Mononuclear cell (primary cell): Measurements from ENCODE around the genes ABCA3 and CLDN6.

DNA sequence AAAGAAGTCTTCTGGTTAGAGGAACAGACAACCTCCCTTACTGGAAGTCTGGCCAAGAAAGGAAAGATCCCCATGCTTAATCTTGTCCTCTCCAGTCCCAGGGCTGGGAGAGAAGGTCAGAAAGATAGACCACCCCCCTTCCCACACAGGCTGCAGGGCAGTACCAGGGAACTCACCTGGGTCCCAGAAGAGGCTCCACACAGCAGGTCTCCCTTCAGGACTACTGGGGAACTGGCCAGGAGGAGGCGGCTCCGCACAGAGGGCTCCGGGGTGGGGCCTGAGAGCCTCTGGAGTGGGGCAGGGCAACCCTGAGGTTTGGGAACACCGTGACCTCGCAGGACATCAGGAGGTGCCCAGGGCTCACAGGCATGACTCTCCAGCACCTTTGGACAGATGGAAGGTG, 11.1 kb downstream of the ABCA3 start:
- RRBS: no CpG with 5 or more reads among the region's 5 CpGs

DNA sequence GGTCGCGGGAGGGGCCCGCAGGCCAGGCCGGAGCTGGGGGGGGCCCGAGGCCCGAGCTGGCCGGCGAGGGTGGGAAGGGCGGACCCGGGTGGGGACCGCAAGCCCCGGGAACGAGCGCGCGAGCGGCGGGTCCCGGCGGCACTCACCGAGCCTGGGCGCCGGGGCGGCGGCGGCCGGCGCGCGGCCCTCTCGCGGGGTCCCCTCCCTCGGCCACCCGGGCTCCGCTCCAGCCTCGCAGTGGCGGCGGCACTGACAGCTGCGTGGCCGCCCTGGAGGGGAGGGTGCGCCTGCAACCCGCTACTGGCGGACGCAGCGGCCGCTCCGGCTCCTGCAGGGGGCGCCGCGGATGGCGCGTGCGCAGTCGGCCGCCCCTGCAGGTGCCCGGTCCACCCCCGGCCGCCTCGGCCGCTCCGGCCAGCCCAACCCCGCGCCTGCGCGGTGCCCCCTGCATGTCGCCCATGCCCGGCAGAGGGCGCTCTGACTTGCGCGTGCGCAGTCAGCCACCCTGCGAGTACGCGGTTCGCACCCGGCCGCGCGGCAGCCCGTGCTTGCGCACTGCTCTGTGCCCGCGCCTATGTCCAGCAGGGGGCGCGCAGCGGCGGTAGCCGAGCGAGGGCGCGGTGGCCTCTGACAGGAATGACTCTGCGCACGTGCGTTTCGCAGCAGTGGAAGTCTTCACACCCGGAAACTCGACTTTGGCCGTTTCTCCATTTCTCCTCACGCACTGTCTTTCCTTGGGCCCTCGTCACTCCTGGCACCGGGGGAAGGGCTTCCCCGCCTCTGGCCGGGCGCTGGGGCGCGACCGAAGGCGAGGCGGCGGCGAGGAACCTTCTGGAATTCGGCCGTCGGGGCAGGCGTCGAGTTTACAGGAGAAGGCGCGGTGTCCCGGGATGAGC, at the start of gene ABCA3:
TSS of gene ABCA3 (minus strand) at position 302 of the 896 bp plus-strand sequence.
- RRBS: 13% methylated on average over 65 of the region's 119 CpGs

GRCh38 chr16:2486116-2486556, 11.2 kb downstream of the TBC1D24 start:
- RRBS: no CpG with 5 or more reads among the region's 18 CpGs

- RRBS: no CpG with 5 or more reads among the region's 14 CpGs
These were observed 2.7 kb downstream of the PDPK1 start for GRCh38 chr16:2540285-2541092.

DNA sequence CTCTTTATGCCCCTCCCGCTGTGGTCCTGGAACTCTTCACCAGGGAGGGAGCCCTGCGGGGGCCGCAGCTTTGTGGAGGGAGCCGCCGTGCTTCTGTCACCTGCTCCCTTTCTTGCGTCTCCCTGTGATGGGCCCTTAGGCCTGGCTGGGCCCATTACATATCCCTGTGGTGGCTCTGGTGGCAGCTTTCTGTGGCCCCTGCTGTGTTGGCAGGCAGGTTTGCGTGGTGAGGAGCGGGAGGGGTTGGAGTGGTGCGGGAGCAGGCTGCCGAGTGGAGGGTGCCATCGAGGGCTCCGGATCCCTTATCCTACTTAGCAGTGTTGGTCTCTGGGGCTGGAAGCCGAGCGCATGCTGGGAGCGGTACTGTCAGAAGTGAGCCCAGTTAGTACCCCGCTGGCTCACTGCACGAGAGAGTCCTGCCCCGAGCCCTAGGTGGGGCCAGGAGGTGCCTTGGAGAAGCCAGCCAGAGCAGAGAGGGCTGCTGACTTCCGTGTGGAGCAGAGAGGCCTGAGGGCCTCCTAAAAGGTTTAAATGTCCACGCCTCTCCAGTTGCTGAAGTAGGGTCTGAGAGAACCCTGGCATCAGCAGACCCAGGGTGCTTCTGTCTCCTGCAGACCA, 60.5 kb downstream of the PDPK1 start:
- RRBS: no CpG with 5 or more reads among the region's 20 CpGs

DNA sequence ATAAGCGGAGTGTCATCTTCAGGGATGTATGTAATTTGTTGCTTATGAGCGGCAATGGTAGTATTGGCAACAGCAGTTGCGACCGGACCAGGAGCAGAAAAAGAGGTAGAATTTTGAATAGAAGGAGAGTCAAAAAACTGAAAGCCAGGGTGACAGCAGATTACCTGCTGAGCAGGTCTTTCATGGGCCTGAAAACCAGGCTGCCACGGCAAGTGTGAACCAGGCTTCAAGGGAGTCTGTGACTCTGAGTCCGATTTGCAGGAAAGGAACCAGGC, 14.2 kb upstream of the KCTD5 start:
- RRBS: no CpG with 5 or more reads among the region's 6 CpGs

DNA sequence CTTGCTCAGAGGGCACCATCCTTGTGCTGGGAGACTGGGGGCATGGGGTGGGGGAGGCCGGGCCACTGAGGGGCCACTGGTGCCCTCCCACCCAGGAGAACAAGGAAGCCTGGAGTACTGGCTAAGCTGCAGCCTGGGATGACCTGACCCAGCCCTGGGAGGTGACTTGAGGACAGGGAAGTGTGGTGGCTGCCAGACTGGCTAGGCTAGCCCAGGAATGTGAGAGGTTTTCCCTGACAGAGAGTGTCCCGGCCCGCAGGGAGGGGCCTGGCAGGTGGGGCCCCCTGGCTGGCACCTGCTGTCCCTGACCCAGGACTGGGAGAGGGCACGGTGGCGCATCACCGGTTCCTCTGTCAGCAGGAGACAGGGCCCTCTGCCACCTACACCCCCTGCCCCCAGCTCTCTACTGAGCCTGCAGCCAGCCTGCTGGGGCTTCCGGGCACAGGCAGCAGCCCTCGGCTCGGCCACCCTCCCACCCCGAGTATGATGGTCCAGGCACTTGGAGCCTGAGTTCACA, 737 bp downstream of the PRSS27 start:
- RRBS: 92% methylated on average over 6 of the region's 10 CpGs

GRCh38 chr16:2767719-2768722, 9.1 kb downstream of the ELOB start:
- RRBS: no CpG with 5 or more reads among the region's 25 CpGs

- RRBS: 100% methylated on average over 1 of the region's 9 CpGs
These were observed 2.4 kb downstream of the PRSS22 start for GRCh38 chr16:2855416-2856093.

GRCh38 chr16:2925239-2925770, 13.6 kb downstream of the FLYWCH1 start:
- RRBS: 86% methylated on average over 15 of the region's 29 CpGs

GRCh38 chr16:2936735-2937486, 25.2 kb downstream of the FLYWCH1 start:
- RRBS: no CpG with 5 or more reads among the region's 37 CpGs

GRCh38 chr16:2955010-2955534, 9.0 kb upstream of the KREMEN2 start:
- RRBS: 46% methylated on average over 7 of the region's 21 CpGs

- RRBS: 90% methylated on average over 8 of the region's 23 CpGs
These were observed 1.8 kb downstream of the PAQR4 start for GRCh38 chr16:2970702-2971643.

- RRBS: no CpG with 5 or more reads among the region's 18 CpGs
These were observed 5.7 kb upstream of the PKMYT1 start for GRCh38 chr16:2985746-2986547.

DNA sequence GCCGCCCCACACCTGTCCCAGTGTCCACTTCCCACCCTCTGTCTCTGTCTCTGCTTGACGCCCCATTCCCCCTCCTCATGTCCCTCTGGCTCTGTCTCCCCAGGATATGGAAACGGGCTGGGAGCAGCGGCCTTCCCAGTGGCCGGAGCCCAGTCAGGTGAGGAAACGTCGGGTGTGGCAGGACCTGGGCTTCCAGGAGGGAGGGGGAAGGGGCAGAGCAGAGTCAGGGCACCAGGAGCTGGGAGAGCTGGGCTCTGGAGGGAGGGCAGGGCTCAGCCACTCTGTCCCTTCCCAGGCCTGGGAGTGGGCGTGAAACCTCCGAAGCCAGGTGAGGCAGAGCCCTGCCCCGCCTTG, 10.7 kb upstream of the PKMYT1 start:
- RRBS: no CpG with 5 or more reads among the region's 10 CpGs

DNA sequence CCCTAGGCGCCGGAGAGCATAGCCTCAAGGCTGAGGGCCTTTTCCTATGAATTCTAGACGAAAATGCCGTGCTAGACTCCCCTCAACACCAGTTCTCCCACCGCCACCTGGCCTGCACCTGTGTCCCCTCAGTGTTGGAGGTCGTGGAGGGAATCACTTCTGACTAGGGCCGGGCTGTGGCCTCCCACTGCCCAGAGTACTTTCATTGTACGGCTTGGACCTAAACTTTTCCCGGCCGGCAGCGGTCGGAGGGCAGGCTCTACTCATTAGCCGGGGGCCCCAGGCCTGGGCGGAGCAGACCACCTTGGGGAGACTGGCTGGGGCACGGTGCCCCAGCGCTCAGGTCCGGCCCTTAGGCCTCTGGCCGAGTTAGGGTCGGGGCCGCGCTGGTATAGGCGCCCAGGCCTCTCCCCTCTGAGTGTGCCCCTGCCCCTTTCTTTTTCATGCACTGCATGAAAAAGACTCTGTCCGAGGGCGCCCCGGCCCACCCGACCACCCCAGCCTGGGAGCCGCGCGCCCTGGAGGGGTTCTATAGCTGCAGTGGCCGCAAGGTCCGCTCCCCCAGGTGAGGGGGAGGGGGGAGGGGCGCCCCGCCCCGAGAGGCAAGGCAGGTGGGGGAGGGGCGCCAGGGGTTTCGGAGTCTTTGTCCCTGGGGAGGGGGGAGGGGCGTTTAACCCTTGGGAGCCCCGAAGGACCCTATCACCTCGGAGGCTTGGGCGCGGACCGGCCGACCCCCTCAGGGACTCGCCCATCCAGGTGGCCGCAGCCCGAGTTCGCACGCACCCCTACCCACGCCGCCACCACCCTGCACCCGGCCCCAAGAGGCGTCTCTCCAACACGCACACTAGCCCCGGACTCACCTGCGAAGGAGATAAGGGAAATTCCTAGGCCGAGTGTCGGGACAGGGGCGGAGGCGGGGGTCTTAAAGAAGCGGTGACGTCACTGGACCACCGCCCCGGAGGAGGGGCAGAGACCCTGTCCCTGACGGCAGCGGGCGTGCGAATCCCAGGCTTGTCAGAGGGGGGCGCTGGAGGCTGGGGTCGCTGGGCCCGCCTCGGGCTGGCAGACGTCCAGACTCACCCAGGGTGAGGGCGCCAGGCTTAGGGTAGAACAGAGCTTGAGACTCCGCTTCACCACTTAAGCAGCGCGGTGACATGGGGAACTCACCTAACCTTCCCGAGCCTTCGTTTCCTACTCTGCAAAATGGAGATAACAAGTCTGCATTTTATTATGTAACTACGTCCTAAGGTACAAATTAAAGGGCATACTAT, at the start of gene CLDN6:
TSS of gene CLDN6 (minus strand) at position 895 of the 1,271 bp plus-strand sequence.
- RRBS: 51% methylated on average over 23 of the region's 79 CpGs

DNA sequence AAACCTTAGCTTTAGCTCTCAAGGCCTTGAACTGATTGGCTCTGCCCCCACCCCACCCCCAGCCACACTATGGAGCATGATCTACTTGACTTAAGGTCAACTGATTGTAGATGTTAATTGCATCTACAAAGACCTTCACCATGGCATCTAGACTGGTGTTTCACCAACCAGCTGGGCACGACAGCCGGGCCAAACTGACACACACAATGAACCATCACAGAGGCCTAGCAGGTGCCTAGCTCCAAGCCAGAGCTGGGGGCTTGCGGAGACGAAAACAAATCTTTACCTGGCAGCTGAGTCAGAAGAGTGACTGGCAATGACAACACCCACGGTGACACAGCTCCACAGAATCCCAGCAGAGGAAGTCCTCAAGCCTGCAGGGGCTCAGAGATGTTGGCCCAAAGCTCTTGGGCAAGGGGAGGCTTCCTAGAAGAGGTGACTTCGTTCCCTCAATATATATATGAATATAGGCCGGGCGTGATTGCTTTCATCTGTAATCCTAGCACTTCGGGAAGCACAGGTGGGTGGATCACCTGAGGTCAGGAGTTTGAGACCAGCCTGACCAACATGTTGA, 5.1 kb downstream of the MMP25 start:
- RRBS: no CpG with 5 or more reads among the region's 9 CpGs

DNA sequence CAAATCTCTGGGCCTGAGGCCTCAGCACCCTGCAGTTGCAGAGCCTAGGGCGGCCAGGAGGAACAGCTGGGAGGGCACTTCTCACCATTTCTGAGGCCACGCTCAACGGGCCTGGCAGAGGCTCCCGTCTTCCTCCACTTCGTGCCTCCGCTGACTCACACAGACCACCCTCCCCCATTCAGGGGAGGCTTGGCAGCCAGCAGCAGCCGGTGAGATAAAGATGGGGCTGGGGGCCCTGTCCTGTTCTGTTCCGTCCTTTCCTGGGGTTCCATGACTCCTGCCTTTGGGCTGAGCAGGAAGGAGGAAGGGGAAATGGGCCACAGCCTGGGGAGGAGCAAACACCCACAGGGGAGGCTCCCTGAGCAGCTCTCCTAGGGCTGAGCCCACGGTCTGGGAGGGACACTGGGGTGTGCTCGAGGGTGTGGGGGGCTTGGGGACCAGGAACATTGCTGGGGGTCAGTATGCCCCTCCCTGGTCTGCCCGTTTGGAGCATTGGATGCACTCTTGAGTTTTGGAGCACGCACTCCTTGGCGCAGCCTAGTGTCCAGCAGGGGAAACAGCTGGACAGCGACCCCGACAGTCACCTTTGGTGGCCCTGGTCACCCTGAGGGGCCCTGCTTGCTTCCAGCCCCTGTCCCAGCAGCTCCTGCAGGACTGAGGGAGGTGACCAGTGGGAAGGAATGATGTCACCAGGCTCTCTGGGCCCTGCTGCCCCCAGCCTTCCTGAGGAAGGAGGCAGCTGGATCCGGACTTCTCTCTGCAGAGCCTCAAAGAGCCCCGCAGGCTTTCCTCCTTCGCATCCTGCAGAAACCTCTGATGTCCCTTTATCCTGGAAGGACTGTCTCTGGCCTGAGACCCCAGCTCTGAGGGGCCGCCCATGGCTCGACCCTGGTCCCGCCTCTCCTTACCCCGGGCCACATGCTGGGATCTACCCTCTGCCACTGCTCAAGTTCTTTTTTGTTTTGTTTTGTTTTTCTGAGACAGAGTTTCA, 12.0 kb downstream of the ZSCAN10 start:
- RRBS: 14% methylated on average over 1 of the region's 22 CpGs

- RRBS: no CpG with 5 or more reads among the region's 27 CpGs
These were observed 2.2 kb upstream of the ZSCAN10 start for GRCh38 chr16:3101101-3101878.

GRCh38 chr16:3159841-3160455, 25.1 kb downstream of the ZNF213 start:
- RRBS: no CpG with 5 or more reads among the region's 35 CpGs